Spinal cord (tissue), 3 donors: ENCODE results near the genes TMBIM1, CDK5R2 and DES.

DNA sequence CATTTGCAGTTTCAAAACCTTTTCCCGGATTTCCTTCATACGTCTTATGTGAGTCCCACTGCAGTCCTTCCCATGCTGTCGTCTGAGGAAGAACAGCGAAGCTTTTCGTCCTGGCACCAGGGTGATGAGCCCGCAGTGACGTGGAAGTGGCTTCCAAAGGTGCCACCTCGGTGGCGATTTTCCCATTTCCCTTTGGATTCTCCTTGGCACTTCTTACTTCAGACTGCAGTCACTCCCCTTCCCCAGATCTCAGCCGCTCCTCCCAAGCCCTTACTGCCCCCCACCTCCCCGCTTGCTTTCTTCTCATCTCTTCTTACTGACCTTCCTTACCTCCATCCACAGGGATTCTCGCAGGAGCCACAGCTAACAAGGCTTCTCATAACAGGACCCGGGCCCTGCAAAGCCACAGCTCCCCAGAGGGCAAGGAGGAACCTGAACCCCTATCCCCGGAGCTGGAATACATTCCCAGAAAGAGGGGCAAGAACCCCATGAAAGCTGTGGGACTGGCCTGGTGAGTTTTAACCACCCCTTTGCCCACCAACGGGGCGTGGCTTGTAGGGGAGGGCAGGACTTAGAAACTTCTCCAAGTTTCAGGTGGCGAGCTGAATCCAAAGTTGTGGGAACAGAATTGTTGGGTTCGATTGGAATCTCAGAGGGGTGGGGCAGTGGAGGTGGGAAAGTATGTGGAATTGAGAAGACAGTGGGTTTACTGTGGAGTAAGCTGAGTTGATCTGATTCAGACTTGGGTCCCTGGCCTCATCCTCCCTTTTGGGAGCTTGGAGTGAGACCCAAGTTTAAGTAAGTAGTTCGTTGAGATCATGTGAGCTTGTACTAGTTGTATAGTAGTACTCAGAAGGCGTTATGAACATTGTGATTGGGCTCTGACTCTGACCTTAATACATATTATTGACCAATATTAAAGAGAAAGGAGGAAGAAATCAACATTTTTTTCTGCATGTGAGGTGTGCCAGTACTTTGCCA, 1.0 kb downstream of the PNKD start:
- PRO-cap: no peak
- RAMPAGE, long total RNA: no peak

DNA sequence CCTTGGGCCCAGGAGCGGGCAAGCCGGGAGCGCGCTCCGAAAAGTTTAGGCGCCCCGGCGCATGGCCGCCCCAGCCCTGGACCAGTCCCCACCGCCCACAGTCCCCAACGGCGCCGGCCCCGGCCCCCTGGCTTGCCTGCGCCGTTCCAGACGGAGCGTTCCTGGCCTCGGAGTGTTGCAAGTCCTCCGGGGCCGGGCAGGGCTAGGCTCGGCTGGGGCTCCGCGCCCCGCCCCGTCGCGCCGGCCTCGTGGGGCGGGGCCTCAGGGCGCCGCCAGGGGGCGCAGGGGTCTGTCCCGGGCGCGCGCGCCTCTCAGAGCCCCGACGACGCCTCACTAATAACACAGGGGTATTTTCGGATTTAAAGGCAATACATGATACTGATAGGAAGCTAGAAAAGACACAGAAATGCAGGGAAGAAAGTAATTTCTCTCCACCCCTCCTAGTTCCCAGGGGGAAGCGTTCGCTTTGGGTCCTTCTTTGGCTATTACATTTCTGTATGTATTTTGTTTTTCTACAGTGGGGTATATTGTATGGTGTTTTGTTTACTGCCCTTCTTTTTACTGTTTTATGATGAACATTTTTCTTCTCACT, at the start of gene TMBIM1:
Gene TMBIM1, minus strand, starts transcription at position 174 of the 592 bp plus-strand sequence.
- PRO-cap: unidirectional peak, minus-strand start at position 184 of the sequence
- RAMPAGE, long total RNA: start-site peak on the minus strand centred at position 190 of the sequence, 56 bp wide, 357 and 262 reads in 2 replicates

DNA sequence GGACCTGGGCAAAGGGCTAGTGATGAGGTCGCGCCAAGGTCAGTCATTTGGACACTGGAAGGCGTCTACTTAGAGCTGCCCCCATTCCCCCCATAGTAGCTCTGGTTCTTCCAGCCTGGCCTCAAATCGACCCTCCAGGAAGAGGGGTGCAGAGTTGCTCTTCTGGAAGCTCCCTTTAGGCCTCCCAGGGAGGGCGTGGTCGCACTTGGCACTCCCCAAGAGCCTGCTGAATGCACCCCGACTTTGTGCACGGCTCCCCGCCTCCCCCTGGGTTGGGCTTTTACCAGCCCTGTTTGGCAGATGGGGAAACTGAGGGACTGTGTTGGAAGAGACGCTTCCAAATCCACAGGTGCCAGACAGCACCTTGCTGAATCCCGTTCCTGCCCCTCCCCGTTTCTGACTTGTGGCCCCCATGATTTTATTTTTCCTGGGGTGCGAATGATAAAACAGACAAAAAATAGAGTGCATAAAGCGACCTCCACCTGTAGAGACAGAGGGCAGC, 2.4 kb upstream of the CTDSP1 start:
- PRO-cap: no peak
- RAMPAGE, long total RNA: no peak

- PRO-cap: no peak
- RAMPAGE, long total RNA: no peak
Observed at GRCh38 chr2:218398281-218398859, 1.3 kb upstream of the CTDSP1 start.

- PRO-cap: no peak
- RAMPAGE, long total RNA: no peak
Observed at GRCh38 chr2:218403006-218403635, 3.5 kb downstream of the CTDSP1 start.

DNA sequence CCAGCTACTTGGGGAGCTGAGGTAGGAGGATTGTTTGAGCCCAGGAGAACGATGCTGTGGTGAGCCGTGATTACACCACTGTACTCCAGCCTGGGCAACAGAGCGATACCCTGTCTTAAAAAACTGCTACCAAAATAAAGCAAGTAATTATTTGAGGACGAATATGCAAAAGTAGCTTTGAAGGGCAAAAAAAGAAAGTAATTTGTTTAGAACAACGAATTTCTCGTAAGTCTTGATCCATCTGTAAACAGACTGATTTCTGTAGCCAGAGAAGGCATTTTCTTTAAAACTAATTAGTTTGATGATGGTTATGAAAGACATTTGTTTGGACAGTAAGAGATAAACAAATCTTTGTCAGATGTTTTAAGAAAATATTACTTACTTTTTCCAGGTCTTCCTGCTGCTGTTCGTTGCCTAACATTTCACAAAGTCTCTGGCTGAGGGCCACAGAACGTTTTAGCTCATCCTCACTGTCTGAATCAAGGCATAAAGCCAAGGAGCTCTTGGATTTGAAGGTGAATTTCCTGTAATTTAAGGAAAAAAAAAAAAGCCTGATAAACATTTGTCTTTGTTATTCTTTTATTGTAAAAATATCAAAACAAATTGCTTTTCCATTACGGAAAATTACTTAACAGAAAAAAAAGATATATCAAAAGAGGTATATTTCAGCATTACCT, 57.7 kb downstream of the VIL1 start:
- PRO-cap: no peak
- RAMPAGE, long total RNA: no peak

DNA sequence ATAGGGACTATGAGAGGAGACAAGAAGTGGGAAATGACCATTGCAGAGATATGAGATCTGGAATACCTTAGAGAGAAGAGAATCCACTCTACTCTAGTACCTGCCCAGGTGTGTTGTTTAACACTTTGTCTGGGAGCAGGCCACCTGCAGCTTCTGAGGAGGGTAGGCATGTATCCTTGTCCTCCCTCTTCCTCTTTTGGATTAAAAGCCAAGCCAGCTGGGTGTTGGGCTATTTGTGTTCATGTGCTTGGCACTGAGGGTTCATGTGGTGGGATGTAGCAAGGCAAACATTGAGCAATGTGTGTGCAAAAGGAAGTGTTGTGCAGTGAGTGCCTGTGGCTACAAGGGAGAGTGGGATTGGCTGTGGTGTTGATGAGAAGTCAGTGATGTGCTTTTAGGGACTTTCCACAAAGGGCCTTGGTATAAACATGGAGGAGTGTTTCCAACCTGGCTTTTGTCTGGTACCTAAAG, 23.0 kb downstream of the TTLL4 start:
- PRO-cap: no peak
- RAMPAGE, long total RNA: no peak

DNA sequence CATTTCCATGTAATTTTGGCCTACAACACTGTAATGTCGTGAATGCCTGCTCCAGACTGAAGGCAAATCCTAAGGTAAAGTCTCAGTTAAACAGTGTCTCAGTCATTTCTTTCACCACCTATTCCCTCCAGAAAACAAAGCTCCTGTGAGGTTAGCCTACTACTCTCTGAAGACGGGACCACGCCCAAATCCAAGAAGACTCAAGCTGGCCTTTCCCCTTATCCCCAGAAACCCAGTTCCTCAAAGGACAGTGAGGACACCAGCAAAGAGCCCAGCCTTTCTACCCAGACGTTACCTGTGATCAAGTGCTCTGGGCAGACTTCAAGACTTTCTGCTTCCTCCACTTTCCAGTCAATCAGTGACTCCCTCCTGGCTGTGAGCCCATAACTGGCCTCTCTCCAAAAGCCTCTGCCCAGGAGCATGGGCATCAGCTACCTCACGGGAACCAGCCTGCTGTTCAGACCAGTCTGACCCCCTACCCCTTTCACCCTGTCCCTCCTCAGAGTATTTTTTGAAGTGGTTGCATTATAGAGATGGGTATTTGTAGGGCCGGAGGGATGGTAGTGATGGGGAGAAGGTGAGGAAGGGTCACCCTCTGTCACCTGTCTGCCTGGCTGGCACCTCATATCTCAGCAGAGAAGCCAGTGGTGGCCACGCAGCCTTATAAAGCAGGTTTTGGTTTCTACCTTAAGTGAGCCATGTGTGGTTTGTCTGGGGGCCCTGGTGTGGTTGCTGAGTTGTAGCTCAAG, 27.8 kb upstream of the CYP27A1 start:
- PRO-cap: no peak
- RAMPAGE, long total RNA: no peak

DNA sequence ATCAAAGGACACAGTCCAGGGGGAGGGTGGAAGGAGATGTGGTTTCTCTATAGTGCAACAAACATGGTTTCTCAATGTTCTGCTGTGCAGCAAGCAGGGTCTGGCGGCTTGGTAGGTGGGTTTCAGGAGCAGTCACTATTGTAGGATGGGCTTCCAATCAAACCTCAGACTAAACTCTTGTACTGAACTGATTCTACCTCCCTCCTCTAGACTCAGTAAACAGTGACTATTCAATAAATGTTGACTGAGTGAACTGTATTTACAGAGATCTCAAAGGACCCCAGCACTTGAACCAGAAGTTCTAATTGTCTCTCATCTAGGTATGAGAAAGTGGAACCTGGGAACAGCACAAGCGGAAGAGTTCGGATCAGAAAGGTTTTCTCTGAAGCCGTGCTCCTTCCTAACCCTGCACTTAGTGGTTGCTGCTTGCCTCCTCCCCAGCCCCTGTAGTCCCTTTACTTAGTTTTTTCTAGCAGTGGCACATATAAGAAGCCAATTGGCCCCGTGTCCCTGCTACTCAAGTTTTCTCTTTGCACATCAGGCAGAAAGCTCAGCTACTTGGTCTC, 26.7 kb upstream of the CYP27A1 start:
- PRO-cap: no peak
- RAMPAGE, long total RNA: no peak

GRCh38 chr2:218894940-218895290, 14.3 kb downstream of the WNT10A start:
- PRO-cap: no peak
- RAMPAGE, long total RNA: no peak

- PRO-cap: no peak
- RAMPAGE, long total RNA: no peak
Observed at GRCh38 chr2:218959315-218960076, at the start of gene CDK5R2. Gene CDK5R2 (plus strand): TSS chr2:218959666.

- PRO-cap: no peak
- RAMPAGE, long total RNA: no peak
Observed at GRCh38 chr2:218961188-218962257, 2.1 kb downstream of the CDK5R2 start.

GRCh38 chr2:219207601-219208118, 1.1 kb downstream of the ZFAND2B start:
- PRO-cap: no peak
- RAMPAGE, long total RNA: no peak

GRCh38 chr2:219214150-219214775, 4.5 kb downstream of the ABCB6 start:
- PRO-cap: no peak
- RAMPAGE, long total RNA: no peak

GRCh38 chr2:219219227-219219424, 368 bp upstream of the ABCB6 start:
- PRO-cap: no peak
- RAMPAGE, long total RNA: no peak

GRCh38 chr2:219397076-219397683, 9.5 kb upstream of the DNPEP start:
- PRO-cap: no peak
- RAMPAGE, long total RNA: no peak

GRCh38 chr2:219408552-219409131, 9.5 kb upstream of the DES start:
- PRO-cap: no peak
- RAMPAGE, long total RNA: no peak

GRCh38 chr2:219417997-219419145, at the start of gene DES:
Gene DES (plus strand): TSS chr2:219418377.
- PRO-cap: no peak
- RAMPAGE, long total RNA: no peak

DNA sequence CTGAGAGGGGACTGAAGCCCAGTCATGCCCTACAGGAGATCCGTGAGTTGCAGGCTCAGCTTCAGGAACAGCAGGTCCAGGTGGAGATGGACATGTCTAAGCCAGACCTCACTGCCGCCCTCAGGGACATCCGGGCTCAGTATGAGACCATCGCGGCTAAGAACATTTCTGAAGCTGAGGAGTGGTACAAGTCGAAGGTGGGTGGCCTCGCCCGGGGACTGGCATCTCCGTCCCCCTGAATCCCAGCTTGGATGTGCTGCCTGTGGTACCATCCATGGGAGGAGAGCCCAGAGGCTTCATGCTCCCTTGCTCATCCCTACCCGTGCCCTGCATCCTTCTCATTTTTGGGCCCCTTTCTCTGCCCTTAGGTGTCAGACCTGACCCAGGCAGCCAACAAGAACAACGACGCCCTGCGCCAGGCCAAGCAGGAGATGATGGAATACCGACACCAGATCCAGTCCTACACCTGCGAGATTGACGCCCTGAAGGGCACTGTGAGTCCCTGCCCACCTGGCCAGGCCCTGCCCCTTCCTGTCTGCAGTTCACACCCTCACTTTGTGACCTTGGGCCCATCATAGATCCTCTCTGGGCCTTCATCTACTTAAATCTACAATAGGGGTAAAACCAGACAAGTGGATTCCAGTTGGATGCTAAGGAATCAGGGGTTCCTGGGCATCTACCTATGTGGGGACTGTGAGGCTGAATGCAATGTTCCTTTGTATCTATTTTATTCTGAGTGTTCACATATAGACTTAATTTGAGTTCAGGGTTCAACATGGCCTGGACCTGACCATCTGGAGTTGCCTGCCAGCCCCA, 2.5 kb downstream of the DES start:
- PRO-cap: no peak
- RAMPAGE, long total RNA: no peak

DNA sequence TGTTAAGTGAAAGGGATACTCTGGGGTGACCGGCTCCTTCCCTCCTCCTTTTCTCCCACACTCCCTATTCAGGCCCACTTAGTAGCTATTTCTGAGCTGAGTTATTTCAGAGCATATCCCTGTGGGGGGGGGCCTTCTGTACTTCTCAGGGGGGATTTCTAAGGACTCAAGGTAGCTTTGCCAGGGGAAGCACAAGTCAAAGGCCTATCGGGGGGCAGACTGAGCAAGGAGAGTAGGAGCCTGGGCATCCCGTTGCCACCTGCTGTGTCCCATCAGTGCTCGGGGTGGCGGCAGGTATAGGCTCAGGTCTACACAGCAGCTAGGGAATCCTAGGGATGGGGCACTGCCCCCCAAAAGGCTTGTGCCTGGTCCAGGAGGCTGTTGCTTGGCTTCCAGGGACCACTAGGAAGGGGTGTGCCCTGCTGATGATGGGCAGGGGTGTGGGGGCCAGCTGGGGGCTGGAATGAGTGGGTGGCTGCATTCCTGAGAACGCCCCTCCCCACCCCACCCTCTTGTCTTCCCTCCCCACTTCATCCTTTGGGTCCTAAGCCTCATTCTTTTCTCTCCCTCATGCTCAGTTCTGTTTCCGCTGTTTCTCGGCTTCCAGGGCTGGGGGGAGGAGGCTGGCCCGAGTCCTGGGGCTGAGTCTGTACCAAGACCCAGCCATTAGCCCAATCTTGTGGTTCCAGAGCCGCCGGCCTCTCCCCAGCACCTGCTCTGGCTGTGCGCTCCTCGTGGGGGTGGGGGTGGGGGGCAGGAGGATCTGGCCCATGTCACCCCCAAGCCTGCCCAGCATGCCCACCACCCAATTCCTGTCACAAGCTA, 12.7 kb downstream of the SPEG start:
- PRO-cap: no peak
- RAMPAGE, long total RNA: no peak